Endometrial microvascular endothelial cells (primary cell): ENCODE results near the genes CDC40 and CDK19.

DNA sequence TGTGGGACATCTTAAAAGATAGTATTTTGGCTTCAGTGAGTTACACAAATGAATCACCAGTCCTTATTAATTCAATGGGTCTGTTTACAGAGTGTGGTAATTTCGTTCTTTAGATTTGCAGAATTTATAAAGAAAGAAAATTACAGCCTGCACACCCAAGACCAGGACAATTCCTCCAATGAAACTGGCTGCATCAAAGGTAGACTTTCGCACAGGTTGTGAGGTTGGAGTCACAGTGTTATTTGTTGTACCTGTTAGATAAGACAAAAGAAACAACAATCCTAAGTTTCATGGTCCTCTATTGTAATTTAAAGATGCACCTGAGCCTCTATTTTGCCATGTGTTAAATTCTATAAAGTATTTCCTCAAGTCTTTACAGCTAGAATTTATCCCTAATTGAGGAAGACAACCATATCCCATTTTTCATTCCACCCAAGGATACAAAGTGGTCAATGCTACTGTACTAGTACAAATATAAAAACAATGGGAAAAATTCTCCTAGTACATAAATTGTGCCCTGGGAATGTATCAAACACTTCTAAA, 13.4 kb downstream of the CD164 start:
- RAMPAGE, long total RNA: no peak

DNA sequence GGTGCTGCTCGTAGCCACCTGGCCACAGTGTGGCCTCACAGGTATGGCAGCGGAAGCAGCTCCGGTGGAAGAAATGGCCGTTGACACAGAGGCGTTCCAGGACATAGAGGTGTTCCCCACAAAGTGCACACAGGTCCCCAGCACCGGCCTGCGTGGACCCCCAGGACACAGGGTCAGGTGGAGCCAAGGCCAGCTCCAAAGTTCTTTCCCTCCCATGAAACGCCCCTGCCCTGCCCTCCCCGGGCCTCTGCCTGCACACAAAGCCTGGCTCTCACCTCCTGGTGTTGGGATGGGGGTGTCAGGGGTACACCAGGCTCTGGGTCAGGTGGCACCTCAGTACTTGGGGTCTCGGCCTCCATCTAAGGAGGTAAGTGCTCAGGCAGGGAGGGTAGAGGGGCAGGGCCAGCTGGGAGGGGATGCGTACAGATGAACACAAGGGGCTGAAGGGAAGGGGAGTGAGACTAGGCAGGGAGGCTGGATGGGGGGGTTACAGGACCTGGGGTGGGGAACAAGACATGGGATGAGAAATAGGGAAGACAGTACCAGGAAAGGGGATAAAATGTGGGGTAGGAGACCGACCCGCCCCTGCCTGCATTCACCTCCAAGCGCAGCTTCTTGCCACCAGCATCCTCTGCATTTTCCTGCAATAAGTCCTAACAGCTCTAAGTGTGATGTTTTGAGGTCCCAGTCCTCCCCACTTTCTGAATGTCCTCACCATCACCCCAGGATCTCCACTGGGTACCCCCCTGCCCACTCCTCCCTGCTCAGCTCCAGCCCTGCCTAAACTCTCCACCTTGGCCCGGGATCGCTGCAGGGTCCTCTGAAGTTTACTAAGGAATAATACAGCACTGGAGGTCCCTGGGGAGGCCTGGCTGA, 6.8 kb downstream of the SMPD2 start:
- RAMPAGE, long total RNA: no peak

GRCh38 chr6:109453812-109455007, 1.4 kb downstream of the MICAL1 start:
- RAMPAGE, long total RNA: no peak

DNA sequence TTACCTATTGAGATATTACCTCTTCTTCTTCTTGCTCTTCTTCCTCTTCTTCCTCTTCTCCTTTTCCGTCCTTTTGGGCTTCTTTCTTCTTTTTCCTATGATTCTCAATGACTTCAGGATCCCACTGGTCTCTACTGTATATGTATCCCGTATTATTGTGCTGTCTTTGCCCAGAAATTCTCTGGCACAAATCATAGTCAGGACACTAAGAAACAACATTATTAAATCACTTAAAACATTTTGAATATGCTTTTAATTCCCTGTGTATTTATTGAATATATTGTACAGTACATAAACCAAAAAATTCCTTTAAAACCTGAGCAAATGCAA, 31.8 kb downstream of the AK9 start:
- RAMPAGE, long total RNA: no peak

DNA sequence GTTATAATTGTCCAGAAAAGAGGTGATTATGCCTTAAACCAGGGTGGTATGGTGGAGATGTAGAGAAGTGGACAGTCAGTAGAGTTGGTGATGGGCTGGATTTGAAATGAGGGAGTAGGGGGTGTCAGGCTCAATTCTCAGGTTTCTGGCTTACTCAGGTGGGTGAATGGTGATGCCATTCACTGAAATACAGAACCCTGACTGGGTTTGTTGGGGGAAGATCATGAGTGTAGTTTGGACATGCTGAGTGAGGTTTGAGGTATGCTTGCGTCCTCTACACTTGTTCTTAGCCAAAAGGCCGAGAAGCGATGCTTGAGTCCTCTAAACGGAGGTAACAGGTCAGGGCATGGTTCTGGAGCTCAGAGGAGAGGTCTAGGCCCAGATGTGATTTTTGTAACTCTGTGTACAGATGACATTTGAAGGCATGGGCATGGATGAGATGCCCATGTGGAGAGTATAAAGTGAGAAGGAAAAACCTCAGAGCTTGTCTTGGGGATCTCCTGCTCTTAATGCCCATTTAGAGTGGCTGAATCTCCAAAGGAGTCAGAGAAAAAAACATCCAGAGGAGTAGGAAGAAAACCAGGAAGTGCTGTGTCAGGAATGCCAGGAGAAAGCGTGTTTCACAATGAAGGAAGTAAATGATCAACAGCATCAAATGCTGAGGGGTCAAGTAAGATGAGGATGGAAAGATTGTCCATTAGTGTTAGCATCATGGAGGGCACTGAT, 55.9 kb downstream of the FIG4 start:
- RAMPAGE, long total RNA: no peak

GRCh38 chr6:109892999-109893344, 85.1 kb upstream of the GPR6 start:
- RAMPAGE, long total RNA: no peak

DNA sequence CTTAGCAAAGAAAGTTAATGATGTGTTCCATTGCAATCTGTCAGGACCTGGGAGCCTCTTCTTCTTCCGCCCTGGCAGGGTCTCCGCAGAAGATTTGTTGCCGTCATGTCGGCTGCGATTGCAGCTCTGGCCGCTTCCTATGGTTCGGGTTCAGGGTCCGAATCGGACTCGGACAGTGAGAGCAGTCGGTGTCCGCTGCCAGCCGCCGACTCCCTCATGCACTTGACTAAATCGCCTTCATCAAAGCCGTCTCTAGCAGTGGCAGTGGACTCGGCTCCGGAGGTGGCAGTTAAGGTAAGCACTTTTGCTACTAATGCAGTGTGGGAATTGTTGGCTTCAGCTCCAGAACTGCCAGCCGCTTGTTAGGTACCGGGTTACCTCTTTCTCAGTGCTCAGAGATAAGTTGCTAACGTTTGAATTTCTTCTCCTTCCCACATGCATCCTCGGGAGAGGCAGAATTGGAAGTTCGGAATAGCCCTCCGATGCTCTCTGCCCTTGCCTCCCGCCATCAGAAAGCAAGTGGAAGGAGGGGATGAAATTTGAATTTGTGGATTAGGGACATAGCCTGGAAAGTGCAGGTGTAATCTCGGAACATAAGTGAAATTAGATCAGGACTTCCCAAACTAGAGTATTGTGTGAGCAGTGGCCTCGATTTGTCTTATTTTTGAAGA, at the start of gene CDC40:
TSS of gene CDC40 (plus strand) at position 88 of the 671 bp plus-strand sequence.
- RAMPAGE, long total RNA: start-site peak on the plus strand centred at position 82 of the sequence, 47 bp wide, 350 and 533 reads in 2 replicates

- RAMPAGE, long total RNA: no peak
These were observed 70.4 kb downstream of the METTL24 start for GRCh38 chr6:110287751-110288076.

- RAMPAGE, long total RNA: no peak
These were observed 1.5 kb downstream of the METTL24 start for GRCh38 chr6:110356424-110357210.

DNA sequence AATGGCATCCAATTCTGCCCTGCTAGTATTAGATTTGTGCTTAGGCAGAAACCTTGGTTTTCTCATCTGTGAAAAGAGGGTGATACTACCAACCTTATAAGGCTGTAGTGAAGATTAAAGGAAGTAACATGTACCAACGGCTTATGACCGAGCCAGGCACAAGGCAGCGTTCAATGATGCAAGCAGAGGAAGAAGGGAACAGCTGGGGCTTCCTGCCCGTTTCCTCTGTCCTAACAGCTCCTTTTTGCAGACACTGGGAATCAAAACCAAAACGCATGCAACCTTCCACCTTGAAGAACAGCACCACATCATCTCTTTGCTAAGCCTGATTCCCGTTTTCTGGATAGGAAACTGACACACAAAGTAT, 1.2 kb downstream of the SLC22A16 start:
- RAMPAGE, long total RNA: no peak

GRCh38 chr6:110738638-110739458, 76.4 kb downstream of the CDK19 start:
- RAMPAGE, long total RNA: no peak

GRCh38 chr6:110814853-110815795, at the start of gene CDK19:
Gene CDK19 (minus strand): TSS chr6:110815469.
- RAMPAGE, long total RNA: no peak

- RAMPAGE, long total RNA: no peak
These were observed 13.9 kb upstream of the GTF3C6 start for GRCh38 chr6:110944420-110945167.

DNA sequence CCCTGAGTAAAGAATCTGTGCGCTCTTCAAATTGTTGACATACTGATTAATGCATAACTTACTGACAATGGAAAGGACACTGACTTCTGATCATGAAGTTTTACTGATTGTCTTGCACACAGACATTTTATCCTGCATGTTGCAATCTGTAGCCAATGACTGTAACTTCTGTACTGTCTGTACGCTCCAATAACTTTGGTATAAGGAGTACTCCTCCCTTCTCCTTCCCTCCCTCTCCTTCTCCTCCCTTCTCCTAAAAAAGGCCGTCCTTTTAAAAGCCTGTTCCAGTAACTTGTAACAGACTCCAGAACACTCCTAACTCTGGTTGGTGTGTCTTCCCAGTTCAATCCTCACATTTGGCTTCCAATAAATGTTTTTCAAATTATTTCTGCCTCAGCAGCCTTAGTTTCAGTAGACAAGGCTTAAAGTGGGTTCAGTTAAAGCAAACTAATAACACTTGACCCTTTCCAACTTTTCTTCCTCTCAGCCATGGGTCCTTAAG, 6.0 kb upstream of the GTF3C6 start:
- RAMPAGE, long total RNA: no peak

DNA sequence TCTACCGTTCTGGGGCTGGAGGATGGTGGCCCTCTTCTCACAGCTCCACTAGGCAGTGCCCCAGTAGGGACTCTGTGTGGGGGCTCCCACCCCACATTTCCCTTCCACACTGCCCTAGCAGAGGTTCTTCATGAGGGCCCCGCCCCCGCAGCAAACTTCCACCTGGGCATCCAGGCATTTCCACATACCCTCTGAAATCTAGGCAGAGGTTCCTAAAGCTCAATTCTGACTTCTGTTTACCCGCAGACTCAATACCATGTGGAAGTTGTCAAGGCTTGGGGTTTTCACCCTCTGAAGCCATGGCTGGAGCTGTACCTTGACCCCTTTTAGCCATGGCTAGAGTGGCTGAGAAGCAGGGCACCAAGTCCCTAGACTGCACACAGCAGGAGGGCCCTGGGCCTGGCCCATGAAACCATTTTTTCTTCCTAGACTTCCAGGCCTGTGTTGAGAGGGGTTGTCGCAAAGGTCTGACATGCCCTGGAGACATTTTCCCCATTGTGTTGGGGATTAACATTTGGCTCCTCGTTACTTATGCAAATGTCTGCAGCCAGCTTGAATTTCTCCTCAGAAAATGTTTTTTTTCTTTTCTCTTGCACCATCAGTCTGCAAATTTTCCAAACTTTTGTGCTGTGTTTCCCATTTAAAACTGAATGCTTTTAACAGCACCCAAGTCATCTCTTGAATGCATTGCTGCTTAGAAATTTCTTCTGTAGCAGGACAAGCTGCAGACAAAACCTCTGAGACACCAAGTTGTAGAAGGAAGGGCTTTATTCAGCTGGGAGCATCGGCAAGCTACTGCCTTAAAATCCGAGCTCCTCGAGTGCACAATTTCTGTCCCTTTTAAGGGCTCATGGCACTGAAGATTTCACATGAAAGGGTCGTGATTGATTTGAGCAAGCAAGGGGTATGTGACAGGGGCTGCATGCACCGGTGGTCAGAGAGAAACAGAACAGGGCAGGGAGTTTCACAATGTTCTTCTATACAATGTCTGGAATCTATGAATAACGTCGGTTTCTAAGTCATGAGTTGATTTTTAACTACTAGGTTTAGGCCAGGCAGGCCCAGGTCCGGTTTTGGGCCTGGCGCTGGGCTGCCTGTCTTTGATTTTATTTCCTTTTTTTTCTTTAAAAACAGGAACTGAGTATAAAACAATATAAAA, 24.7 kb downstream of the MFSD4B start:
- RAMPAGE, long total RNA: no peak

GRCh38 chr6:111289563-111290606, 30.7 kb downstream of the MFSD4B start:
- RAMPAGE, long total RNA: no peak

DNA sequence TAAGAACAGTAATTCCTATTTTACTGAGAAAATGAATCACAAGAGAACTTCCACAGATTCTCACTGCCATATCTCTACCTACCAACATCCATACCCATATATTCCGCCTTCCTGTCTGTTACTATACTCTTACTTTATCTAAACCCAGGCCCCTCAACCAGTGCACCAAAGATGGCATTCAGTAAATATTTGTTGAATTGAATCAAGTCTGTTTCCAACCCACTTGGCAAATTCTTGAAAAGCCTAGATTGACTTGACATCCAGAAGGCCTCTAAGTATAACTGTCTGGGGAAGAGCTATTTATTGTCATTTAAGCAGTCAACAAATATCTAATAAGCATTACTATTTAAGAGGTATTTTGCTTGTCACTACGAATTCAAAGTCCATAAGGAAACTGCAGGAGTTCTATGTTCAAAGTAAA, 86.9 kb downstream of the MFSD4B start:
- RAMPAGE, long total RNA: no peak

- RAMPAGE, long total RNA: no peak
These were observed 108.6 kb downstream of the MFSD4B start for GRCh38 chr6:111367795-111368169.

DNA sequence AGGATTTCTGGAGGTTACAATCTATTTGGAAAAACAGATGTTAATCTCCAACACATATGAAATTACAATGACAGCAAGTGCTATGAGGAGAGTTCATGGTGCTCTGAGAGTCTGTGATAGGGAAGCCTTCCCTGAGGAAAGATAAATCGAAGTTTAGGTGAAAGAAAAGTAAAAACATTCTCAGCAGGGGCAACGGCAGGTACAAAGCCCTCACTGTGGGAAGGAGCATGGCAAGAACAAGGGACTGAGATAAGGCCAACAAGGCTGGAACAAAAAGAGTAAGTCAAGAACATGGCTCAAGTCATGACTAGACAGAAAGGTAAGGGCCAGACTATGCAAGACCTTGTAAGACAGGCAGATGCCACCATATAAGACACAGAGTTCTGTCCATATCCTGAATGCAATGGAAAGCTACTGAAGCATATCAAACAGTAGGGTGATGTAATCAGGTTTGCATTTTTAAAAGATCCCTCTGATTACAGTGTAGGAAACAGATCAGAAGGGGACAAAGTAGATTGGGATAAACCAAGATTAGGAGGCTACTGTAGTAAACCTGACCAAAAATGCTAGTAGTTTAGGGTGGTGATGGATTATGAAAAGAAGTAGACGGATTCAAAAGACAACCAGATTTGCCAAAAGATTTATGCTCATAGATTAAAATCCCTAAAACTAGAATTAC, 5.5 kb downstream of the REV3L start:
- RAMPAGE, long total RNA: no peak

DNA sequence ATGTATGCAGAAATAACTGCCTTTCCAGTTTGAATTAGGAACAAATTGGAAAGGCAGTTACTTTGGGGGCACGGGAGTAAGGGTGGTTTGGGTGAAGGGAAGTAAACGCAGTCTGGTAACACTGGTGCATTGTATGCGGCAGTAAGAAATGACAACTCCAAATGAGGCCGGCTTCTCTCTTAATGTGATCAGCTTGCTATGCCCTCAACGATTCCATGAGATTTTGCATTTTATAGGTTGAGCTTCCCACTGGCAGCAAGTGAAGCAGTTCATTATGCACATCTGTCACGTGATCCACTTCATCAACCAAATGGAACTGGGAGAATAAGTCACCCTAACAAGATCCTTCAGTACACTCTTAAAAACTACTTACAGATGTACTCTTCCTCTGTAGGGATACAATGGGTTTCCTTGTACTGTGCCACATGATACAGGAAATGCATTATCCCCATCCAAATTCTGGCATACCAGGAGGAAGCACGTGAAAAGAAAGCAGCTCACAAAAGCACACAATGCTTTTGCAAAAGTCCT, 57.9 kb upstream of the REV3L start:
- RAMPAGE, long total RNA: no peak